Cerebellum (tissue), 5 donors: ENCODE results near the genes TRIM62, PHC2, ZSCAN20 and KIAA0319L.

DNA sequence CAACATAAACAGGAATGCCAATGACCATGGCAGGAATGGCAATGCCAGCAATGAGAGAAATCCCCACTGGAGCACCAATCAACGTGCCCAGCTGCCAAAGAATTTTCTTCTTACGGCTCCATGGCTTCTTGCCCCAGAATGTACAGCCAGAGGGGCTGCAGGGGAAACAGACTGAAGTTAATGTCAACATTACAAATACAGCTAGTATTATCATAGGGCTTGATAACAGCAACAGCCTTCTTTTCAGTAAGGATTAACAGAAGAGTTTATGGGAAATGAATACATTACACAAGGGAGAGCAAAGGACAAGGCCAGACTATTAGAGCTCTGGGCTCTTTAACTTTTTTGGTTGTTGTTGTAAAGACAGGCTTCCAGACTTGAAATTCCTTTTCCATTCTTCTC, 18.2 kb downstream of the RNF19B start:
- PRO-cap, 3 experiments, result no peak in any of the 3 experiments
- RAMPAGE, long total RNA, result no peak

DNA sequence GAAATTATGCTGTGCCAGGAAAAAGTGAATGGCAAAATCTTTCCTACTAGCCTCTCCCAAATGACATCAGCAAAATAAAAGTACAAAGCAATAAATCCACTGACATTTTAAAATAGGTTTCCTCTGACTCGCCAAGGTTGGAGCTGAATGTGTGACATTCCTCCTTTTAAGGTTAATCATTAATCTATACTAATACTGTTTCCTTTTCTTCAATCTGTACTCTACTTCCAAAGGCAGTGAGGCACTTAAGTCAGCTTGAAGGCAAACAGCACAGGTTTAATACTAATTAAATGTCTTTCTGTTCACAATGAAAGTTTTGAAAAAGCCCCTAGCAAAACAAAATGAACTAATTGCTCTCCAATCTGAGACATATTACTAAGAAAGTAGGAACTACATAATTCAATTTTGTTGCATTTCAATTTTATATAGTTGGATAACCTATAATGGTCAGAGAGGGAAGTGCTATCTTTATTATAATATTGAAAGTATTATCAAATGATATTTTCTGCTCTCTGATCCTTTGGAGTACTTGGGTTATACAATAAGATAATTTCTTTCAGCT, 15.6 kb downstream of the RNF19B start:
- PRO-cap, 3 experiments, result no peak in any of the 3 experiments
- RAMPAGE, long total RNA, result no peak

- PRO-cap, 3 experiments, result no peak in any of the 3 experiments
- RAMPAGE, long total RNA, result no peak
Measured at GRCh38 chr1:32960160-32961000, 4.2 kb downstream of the RNF19B start.

DNA sequence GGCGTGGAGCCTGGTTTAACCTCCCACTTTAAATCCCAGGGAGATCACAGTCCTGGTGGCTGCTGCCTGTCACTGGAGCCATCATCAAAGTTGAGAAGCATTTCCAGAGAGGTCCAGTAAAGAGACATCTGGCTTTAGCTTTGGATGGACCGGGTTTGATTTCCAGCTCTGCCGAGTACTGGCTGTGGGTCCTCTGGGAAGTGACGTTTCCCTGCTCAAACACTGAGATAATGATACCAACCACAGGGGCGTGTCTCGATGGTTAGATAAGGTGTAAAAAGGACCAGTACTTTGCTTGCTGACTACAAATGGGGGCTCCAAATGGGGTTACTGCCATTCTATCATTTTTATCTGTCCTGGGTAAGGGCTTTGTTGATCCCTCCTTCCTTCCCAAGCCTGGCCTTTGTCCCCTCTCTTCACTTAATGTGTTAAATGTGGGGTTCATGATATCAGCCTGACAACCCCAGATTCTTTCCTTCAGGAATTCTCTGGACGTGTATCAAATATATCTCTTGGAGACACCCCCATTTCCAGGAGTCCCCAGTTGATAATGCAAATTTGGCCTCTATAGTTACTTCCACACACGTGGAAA, 39.1 kb downstream of the TRIM62 start:
- PRO-cap, 3 experiments, result no peak in any of the 3 experiments
- RAMPAGE, long total RNA, result no peak

GRCh38 chr1:33156812-33157130, 25.1 kb downstream of the TRIM62 start:
- PRO-cap, 3 experiments, result no peak in any of the 3 experiments
- RAMPAGE, long total RNA, result no peak

- PRO-cap, 3 experiments, result peak in 3 of 3 experiments; most common plus-strand start chr1:33182181 (in 1); most common minus-strand start chr1:33182058 (in 2)
- RAMPAGE, long total RNA, result no peak
Measured at GRCh38 chr1:33181826-33182507, at the start of gene TRIM62. TSS of gene TRIM62 (minus strand) at chr1:33182043.

DNA sequence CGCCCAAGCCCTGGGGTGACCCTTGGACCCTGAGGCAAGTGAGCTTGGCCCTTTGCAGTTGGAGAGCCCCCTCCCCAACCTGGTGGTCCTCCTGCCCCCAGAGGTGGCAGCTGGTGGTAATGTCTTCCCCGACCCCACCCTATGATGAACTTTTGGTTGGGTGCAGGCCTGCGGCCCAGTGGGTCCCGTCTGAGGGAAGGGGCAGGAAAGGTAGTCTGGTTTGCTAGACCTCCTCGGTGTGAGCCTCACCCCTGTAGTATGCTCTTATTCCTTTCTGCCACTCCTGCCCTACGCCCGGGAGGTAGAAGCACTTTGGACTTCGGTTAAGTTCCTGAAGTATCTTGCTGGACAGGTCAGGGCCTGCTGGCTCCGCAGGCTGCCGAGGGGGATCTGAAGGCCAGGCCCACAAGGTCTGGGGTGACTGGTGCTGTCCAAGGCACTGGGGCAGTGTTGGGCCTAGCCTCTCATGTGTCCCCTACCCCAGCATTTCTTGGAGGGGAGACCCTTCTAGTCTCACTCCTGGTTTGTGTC, 1.6 kb downstream of the ZNF362 start:
- PRO-cap, 3 experiments, result no peak in any of the 3 experiments
- RAMPAGE, long total RNA, result no peak

- PRO-cap, 3 experiments, result no peak in any of the 3 experiments
- RAMPAGE, long total RNA, result no peak
Measured at GRCh38 chr1:33328705-33329365, 7.9 kb upstream of the A3GALT2 start.

DNA sequence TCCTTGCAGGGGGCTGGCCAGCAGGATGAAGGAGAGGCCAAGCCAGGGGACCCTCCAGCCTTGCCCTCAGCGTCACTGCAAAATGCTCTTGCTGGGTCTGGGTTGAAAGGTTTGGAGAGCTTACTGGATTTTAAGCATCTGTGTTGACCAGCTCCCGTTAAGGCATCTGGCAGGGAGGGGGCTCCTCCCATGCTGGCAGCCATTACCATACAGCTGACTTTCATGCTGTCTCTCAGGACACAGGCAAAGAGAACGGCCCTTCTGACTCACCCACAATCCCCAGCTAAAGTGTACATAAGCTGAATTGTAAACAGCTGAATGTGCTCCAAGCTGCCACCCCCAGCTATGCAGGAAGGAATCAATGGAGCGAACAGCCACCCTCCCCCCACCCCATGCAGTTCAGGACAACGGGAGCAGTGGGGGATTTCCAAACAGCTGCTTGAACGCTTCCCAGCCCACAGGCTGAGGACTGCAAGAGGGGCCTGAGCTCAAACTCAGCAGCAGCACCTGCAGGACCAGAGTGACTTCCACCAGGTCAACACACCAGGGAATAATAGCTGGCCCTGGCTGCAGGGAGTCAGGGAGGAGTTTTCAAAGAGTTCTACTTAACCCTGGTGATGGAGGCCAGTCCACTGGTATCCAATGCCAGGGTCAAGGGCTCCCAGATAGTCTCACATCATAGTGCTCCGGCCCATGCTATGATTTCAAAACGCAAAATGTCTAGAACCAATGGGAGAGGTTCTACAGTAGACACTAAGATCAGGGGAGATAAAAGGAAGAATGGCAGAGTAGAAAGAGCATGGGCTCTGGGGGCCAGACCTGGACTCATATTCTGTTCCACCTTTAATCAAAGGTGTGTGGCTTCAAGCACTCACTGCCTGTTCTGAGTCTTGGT, 21.5 kb upstream of the A3GALT2 start:
- PRO-cap, 3 experiments, result no peak in any of the 3 experiments
- RAMPAGE, long total RNA, result no peak

GRCh38 chr1:33360012-33360482, 39.1 kb upstream of the A3GALT2 start:
- PRO-cap, 3 experiments, result no peak in any of the 3 experiments
- RAMPAGE, long total RNA, result no peak

DNA sequence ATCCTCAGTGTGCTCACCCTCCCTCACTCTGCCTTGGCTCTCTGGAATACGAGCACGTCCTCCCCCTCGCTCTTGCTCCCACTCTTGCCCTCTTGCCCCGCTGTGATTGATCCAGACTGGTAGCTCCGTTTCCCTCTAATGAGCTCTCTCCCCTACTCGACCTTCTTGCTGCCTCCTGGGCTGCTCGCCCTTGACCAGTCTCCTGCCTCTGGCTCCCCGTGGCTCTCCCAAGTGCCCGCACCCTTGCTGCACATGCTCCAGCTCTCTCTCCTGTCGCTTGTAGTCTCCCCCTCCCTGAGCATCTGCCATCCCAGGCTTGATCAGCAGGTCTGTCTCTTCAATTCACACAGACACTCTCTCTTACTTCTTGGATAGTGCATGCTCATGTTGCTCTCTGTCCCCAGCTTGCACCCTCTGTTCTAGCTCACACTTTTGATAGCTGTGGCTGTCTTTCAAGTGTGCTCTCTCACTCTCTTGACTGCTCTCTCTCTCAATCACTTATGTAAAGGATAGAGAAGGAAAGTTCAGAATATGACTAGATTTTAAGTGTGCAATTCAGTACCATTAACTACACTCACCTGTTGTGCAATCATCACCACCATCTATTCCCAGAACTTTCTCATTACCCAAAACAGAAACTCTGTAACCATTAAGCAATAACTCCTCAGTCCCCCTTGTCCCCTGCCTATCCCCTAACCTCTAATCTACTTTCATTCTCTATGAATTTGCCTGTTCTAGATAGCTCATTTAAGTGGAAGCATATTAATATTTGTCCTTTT, 51.0 kb downstream of the PHC2 start:
- PRO-cap, 3 experiments, result no peak in any of the 3 experiments
- RAMPAGE, long total RNA, result no peak

DNA sequence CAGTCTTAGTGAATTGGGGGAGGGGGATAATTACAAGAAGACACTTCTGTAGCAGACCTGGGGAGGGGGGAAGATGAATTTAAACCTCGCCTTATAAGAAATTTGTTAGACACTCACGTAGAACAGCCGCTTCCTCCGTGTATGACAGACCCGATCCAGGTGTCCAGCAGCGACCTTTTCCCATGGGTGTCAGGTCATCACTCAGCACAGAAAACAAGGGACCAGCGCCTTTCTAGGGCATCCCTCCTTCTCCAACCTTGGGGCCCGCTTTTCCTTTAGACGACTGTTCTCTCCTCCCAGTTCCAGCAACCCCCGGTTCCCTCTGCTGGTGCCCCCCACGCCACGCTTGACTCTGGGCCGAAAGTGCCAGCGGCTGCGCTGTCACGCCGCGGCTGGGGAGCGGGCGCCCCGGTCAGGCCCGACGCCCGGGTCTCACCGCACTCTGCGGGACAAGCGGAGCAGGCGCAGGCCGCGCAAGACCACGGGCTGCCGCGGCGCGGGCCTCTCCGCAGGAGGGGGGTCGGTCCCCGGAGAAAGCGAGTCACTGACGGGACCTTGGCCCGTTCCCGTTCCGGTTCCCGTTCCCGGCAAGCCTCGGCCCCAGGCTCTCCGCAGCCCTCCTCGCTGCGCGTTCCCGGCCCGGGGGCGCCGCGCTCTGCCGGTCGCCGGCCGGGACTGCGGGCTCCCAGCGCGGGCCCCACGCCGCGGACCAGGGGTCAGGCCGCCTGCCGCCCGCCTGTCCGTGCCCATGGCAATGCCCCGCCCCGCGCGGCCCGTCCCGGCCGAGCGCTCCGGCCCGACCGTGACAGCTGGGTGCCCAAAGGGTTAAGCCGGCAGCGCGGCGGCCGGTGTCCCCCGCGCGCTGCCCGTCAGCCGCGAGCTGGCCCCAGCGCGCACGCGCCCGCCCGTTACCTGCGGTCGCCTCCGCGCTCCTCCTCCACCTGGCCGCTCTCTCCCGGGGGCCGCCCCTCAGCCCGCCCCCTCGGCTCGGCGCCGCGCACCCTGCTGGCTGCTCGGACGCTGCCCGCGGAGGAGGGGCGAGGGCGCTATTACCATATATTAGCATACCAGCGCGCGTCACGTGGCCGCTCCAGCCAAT, at the start of gene PHC2:
Gene PHC2 (minus strand): TSS at position 1,032 of the 1,099 bp plus-strand sequence.
- PRO-cap, 3 experiments, result peak in 3 of 3 experiments; most common plus-strand start position 438 of the sequence (in 1); most common minus-strand start position 943 of the sequence (in 2)
- RAMPAGE, long total RNA, result no peak

GRCh38 chr1:33472111-33472899, at the start of gene ZSCAN20:
TSS of gene ZSCAN20 (plus strand) at chr1:33472645.
- PRO-cap, 3 experiments, result peak in 3 of 3 experiments; most common plus-strand start chr1:33472596 (in 2); most common minus-strand start chr1:33472351 (in 3)
- RAMPAGE, long total RNA, result no peak

DNA sequence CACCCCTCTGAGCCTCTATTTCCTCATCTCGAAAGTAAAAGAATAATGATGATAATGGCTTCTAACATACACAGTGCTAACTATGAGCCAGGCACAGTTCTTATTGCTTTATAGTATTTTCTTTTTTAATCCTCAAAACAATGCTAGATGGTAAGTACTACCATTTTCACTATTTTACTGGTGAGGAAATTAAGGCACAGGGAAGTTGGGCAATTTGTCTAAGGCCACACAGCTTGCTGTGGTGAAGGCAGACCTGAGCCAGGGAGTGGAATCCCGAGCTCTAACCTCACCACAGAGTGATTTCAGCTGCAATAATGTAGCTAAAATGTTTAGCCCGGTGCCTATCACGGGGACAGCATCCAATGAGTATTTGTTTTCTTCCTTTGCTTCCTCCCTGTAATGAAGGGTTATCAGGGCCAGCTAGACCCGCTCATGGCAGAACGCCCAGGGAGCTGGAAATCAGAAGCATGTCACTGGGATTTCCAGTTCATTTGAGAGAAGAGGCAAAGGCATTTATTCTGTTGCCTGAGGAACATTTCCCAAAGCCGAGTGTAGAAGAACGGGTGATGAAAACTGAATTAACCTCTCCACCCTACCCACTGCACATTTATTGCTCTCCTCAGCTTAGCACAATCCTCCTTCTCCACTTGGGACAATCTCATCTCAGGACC, 183.0 kb downstream of the ZSCAN20 start:
- PRO-cap, 3 experiments, result no peak in any of the 3 experiments
- RAMPAGE, long total RNA, result no peak

- PRO-cap, 3 experiments, result peak in 1 of 3 experiments; most common plus-strand start chr1:34177415 (in 1)
- RAMPAGE, long total RNA, result no peak
Measured at GRCh38 chr1:34177146-34177678, 505 bp downstream of the C1orf94 start.

- PRO-cap, 3 experiments, result no peak in any of the 3 experiments
- RAMPAGE, long total RNA, result no peak
Measured at GRCh38 chr1:34682541-34682846, 72.4 kb upstream of the GJB5 start.

GRCh38 chr1:34791795-34792130, 1.0 kb upstream of the GJA4 start:
- PRO-cap, 3 experiments, result no peak in any of the 3 experiments
- RAMPAGE, long total RNA, result no peak

- PRO-cap, 3 experiments, result no peak in any of the 3 experiments
- RAMPAGE, long total RNA, result no peak
Measured at GRCh38 chr1:34972852-34973505, 12.2 kb downstream of the TMEM35B start.

GRCh38 chr1:35120639-35121294, 41.6 kb downstream of the ZMYM1 start:
- PRO-cap, 3 experiments, result no peak in any of the 3 experiments
- RAMPAGE, long total RNA, result no peak

GRCh38 chr1:35556957-35557951, at the start of gene KIAA0319L:
TSS of gene KIAA0319L (minus strand) at chr1:35557403.
- PRO-cap, 3 experiments, result peak in 3 of 3 experiments; most common plus-strand start chr1:35557820 (in 3); most common minus-strand start chr1:35557403 (in 3)
- RAMPAGE, long total RNA, result no peak